ENCODE results near the genes PHPT1 and LCNL1.

- PRO-cap, result no peak
Observed at GRCh38 chr9:136685684-136686515, 1.4 kb downstream of the AGPAT2 start.

DNA sequence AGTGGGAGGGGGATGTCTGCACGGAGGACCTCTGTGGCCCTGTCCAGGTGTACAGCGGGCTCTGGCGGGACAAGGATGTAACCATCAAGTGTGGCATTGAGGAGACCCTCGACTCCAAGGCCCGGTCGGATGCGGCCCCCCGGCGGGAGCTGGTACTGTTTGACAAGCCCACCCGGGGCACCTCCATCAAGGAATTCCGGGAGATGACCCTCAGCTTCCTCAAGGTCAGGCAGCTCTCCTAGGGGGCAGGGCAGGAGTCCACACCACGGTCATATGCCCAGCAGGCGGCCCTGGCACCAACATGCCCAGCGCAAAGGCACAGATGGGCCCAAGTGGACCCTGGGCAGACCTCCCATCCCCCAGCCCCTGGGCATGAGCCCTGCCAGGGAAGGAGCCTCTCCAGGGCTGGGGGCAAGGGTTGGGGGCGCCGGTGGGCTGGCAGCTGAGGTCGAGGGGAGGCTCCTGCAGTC, 9.7 kb downstream of the DIPK1B start:
- PRO-cap, result no peak

GRCh38 chr9:136728086-136728456, 14.7 kb downstream of the LCN10 start:
- PRO-cap, result bidirectional peak, plus-strand start at chr9:136728317, minus-strand start at chr9:136728166

- PRO-cap, result bidirectional peak, plus-strand start at chr9:136791371, minus-strand start at chr9:136791068
Observed at GRCh38 chr9:136790572-136791174, 471 bp upstream of the TMEM141 start.

DNA sequence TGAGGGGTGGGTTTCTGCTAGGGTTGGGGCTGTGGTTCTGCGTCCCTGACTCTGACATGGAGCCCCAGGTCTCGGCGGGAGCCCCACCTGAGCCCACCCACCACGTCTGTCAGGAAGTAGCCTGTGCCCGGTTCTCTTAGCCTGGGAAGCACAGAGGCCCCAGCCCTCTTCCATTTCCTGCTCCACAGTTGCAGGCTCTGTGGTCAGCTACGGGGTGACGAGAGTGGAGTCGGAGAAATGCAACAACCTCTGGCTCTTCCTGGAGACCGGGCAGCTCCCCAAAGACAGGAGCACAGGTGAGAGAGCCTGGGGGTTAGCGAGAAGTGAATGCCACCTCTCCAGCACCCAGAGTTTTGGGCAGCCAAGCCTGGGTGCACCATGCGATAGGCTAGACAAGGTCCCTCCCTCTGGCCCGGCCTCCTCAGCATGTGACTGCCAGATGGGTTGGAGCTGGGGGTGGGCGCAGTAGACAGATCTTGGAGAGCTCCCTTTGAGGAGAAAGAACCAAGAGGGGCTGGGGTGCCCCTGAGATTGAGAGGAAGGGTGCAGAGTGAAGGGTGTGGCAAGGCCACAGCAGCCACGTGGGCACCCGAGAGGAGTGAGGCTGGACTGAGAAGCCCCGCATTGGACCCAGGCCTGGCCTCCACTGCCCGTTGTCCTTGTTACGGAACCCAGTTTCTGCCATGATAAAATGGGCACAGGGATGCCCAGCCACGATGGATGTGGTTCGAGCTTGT, 1.1 kb downstream of the TMEM141 start:
- PRO-cap, result no peak

DNA sequence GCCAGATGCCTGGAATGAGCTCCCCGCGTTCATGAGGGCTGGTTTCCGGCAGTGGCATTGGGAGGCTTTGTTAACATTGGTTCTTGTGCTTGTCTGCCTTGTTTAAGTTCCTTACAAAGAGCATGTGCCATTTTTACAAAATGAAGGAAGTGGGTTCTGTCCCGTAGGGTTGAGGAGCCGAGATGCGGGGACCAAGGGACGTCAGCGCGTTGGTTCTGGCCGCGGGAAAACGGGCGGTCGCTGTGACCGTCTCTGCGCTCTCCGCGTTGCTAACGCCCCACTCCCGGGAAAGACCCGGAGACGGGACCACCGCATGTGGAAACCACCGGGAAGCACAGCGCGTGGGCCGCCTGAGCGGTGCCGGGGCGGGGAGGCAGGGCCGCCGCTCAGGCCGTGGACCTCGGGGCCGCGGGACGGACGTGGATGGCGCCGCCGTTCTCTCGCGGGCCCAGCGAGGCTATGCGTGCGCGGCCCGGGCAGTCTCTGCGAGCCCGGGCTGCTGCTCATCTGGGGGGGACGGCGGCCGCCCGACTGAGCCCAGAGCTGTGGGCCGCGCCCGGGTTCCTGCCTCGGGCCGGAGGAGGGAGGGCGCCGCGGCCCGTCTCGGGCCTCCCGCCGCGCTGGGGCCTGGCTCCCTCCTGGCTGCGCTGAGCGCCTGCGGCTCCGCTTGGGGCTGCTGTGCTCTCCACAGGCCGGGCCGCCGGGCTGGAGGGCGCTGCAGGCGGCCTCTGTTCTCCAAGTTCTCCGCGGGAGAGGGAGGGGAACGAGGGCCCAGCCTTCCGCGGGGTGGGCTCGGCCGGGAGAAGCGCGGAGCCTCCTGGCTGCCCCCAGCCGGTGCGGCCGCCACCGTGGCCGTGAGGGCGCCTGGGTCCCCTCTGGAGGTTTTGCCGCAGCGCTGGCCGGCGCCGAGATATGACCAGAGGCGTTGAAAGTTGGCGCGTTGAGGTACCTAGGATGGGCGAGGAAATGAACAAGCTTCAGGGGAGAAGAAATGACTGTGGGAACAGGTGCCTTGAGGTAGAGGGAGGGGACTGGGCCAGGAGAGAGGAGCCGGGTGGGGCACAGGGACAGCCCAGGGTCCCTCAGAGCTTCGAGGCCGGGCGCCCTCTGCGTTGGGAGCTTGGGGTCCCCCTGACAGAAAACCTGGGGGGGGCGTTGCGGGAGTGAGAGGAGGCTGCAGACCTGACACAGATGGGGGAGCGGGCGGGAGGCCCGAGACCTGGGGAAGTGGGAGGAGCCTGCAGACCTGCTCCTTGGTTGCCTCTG, 13.7 kb downstream of the RABL6 start:
- PRO-cap, result no peak

GRCh38 chr9:136849318-136849895, at the start of gene PHPT1:
TSS of gene PHPT1 (plus strand) at chr9:136849409.
- PRO-cap, result bidirectional peak, plus-strand start at chr9:136849410, minus-strand start at chr9:136849185; bidirectional peak, plus-strand start at chr9:136849765, minus-strand start at chr9:136849648

- PRO-cap, result no peak
Observed at GRCh38 chr9:136851840-136852275, 288 bp upstream of the MAMDC4 start.

DNA sequence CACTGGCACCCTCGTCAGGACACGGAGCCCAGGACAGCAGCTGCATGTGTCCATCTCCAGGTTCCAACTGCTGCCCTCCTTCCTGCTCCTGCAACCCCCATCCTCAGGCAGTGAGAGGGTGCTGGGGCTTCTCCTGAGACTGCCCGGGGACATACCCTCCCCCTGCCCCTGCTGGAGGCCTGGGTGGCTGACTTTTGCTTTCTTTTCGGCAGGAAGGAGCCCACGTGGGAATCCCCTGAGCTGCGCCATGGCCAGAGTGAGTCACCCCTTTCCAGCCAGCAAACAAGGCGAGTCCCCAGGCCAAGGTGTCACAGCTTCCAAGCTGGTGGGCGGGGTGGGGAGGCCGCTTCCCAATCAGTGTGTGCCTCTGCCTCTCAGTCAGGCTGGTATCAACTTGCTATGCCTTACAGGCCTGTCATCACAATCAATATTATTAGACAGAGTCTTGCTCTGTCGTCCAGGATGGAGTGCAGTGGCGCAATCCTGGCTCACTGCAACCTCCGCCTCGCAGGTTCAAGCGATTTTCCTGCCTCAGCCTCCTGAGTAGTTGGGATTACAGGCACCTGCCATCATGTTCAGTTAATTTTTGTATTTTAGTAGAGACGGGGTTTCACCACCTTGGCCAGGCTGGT, 3.7 kb upstream of the TRAF2 start:
- PRO-cap, result bidirectional peak, plus-strand start at position 320 of the sequence, minus-strand start at position 170 of the sequence

DNA sequence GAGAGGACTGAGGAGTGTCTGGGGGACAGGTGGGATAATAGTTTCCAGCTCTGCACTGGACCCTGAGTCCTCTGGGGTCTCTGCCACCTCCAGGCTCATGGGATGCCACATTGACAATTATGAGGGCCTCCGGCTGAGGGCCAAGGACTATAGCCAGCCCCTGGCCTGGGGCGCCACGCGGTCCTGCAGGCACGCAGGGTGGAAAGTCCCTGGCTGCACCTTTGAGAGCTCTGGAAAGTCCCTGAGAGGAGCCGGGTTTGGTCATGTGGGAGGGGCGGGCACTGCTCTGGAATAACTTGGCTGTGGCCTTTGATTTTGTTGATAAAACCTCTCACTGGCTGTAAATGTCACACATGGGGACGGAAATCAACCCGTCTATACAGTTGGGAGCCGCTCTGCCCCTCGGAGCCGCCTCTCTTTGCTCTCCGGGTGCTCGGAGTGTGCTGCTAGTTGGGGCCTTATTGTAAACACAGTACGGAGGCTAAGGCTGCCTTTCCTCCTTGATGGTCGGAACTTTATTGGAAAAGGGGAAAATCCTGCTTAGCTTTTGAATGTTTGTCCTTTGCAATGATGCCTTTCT, 16.1 kb downstream of the TRAF2 start:
- PRO-cap, result bidirectional peak, plus-strand start at position 350 of the sequence, minus-strand start at position 232 of the sequence

GRCh38 chr9:136946753-136947865, 2.1 kb downstream of the C8G start:
- PRO-cap, result no peak

DNA sequence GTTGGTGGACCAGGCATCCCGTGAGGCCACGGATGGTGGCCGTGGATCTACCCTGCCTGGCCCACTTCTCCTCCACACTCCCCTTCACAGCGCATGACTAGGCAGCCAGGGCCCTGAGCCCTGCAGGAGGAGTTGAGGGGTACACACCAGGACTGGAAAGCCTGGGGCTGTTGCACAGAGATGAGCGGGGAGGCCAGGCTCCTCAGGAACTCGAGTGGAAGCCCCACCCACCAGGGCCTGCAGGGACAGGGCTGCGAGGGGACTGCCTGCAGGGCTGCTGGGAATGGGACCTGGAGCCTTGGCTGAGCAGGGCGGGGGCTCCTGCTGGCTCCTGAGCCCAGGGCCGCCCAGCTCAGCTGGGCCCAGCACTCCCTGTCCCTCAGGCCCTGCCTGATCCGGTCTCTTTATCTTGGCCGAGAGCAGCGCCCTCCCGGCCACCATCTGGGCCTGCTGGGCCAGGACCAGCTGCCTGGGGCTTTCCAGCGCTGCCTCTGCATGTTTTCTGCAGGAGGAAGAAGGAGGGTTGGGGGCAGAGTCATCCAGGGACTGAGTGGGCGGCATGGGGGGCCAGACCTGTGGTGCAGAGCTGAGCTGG, 9.2 kb downstream of the LCN12 start:
- PRO-cap, result no peak

GRCh38 chr9:136982391-136983172, at the start of gene LCNL1:
TSS of gene LCNL1 (plus strand) at chr9:136982993.
- PRO-cap, result no peak

- PRO-cap, result unidirectional peak, plus-strand start at chr9:136998045
Observed at GRCh38 chr9:136997807-136998426, 1.5 kb upstream of the CLIC3 start.

- PRO-cap, result no peak
Observed at GRCh38 chr9:137057015-137057464, 3.2 kb upstream of the ENTPD2 start.

DNA sequence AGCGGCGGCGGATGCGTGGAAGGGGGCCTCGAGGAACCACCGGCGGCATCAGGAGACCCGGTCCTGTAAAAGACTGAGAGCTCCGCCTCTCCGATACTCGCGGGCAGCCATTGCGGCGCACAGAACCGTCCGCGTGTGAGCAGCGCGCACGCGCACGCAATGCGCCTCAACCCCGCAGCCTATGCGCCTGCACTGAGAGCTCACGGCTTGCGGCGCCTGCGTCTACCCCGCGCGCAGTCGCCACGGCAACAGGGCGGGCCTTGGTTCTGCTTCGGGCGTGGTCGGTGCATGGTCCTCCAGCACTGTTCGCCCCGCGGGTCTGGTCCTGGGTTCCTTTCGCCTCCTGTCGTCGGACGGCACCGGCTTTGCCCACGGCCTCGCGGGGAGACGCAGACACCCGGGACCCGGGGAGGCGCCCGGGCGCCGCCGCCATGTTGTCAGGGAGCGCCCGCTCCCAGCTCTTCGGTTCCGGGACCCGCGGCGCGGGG, 9.3 kb upstream of the GRIN1 start:
- PRO-cap, result bidirectional peak, plus-strand start at position 195 of the sequence, minus-strand start at position 137 of the sequence

DNA sequence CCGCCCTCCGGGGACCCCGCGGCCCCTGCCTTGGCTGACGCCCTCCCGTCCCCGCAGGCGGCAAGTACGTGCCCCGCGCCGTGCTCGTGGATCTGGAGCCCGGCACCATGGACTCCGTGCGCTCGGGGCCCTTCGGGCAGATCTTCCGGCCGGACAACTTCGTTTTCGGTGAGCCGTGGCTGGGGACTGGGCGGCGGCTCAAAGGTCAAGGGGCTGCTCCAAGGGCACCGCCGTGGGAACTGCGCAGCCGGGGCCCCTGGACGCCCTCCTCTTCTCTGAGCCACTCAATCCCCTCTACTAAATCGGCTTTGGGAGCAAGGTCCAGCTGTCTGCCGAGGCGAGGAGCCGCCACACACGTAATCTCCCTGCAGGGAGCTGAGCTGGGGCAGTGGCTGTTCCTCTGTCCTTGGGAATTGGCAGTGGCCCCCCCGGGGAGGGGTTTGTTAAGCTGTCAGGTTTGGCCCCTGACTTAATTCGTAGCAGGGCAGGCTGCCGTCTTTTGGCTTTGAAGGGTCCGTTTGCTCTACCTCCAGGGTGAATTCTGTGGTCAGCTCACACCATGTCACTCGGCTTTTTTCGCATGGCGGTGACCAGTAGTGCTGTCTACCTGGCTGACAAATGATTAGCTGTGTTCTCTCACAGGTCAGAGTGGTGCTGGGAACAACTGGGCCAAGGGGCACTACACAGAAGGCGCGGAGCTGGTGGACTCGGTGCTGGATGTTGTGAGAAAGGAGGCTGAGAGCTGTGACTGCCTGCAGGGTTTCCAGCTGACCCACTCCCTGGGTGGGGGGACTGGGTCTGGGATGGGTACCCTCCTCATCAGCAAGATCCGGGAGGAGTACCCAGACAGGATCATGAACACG, 998 bp downstream of the TUBB4B start:
- PRO-cap, result no peak

GRCh38 chr9:137242717-137243372, 1.8 kb downstream of the TUBB4B start:
- PRO-cap, result no peak

DNA sequence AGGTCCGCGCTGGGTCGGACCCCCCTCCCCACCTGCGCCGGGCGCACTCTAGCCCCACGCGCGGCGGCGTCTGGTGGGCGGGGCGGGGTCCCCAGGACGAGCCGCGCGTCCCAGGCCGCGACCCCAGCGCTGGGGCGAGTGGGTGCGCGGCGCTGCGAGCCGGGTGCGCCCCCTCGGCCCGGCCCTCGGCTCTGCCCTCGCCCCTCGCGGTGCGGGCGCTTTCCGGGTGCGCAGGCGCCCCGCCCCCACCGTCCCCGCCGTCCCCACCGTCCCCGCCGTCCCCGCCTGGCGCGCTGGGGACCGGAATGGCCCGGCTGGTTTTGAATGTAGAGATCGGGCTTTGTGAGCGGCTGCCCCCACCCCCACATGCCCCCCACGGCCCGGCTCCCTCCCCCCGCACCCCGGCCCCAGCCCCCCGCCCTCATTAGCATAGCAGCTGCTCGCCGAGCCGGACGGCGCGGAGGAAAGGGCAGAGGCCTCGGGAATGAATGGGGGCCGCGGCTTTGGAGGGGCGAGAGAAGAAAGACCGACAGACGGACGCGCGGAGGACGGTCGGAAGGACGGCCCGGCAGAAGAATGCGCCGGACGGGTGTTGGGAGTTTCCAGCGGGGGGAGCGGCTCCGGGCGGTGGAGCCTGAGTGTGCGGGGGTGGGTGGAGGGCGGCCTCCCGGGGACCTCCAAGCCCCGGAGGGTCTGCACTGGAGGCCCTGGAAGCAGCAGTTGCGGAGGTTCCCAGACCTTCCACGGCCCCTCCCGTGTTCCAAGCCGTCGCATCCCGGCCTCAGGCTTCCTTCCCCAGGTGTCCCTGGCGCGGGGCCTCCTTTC, 6.2 kb downstream of the NRARP start:
- PRO-cap, result unidirectional peak, minus-strand start at position 578 of the sequence

DNA sequence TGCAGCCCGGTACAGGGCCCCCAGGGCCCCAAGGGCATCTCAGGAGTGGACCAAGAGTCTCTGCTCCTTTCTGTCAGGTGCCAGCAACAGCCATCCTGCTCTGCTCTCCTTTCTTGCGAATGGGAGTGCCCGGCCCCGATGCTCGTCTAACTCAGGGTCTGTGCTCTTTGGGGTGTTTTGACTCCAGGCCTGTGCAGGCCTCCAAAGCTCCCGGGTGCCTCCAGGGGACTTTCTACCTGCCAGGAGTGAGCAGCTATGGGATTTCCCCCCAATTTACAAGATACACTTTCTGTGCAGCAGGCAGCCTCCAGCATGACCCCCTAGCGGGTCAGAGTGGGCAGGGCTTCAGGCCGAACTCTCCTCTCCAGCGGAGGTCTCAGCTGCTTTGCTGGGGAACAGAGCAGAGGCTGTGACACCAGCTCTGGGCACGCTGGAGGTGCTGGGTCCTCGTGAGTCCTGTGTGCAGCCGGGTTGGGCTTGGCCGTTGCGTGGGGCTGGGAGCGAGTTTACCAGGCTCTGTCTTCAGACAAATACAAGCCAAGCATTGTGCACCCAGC, 3.0 kb downstream of the NRARP start:
- PRO-cap, result no peak